ENCODE measurements around a stretch of chr2.

- RRBS = no CpG with 5 or more reads among the region's 3 CpGs
Observed at GRCh38 chr2:191666699-191667260, 11.2 kb upstream of the NABP1 start.

DNA sequence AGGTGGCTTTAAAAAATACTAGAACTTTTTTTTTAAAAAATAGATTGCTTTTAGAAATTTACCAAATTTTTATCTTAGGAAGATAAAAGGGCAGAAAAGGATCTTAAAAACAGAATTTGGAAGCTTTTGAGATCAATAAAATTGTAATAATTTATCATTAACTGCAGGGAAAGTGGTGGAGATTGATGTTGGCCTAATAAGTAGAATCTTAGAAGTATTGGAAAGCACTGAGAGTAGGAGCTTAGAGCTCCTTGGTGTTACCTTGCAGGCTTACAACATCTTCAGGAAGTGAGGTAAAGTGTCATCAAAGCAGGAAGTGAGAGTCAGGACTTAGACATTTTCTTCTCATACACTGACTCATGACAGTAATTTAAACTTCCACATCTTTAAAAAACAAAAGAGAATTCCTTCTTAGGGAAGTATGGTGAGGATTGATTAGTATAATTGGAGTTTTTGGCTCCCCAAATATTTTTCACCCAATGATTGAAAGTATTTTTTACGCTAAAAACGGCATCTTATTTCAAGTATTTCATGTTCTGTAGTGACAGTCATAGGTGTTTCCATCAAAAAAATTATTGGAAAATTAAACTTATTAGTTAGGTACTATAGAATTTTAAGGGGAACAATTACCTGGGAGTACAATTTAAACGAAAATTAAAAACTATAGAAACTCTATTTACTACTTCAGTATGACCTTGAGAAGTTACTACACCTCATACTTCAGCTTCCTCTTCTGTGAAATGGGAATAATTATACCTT is 2.3 kb downstream of the NABP1 start:
- RRBS = no CpG with 5 or more reads among the region's 3 CpGs

DNA sequence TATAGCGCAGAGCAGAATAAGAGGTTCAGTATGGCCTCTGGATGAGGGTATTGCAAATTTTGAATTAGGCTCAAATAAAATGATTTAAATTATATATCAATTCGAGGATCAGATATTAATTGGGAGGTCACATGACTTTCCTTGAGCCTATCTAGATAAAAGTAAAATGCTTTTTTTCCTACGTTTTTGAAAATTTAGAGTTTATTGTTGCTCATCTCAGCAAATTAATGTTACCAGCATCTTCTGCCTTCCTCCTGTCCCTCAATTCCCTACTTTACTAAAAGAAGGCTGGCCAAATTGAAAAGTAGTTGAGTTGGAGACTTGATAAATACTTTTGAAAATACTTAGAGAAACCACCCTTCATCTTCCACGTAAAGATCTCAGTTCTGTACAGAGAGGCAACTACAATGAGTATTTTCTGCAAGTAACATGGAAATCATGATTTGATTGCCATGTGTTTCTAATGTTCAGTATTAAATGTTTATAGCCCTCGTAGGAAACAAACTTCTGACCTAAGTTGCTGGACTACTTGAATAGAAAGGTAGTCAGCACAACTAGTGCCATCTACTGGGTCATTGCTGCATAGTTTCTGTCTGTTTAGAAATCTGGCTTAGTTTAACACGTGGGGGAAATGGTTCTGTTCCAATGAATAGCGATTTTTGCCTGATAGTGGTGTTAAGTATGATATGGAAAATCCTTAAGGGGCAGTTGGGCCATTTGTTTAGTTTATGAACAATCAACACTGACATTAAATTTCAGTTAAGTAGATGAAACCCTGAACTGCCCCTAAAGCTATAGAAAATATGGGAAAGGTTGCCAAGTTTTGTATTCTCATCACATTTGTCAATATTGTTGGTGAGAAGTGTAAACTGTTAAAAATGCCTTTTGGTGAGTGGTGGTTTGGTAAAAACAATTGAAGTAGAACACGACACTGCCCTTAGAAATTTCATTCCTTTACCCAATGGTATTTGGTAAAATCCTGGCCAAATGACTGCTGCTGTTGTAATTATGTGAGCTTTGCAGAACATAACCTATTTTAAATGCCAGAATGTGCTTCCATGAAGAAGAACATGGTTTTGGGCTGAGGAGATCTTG is 13.0 kb downstream of the NABP1 start:
- RRBS = no CpG with 5 or more reads among the region's 8 CpGs

DNA sequence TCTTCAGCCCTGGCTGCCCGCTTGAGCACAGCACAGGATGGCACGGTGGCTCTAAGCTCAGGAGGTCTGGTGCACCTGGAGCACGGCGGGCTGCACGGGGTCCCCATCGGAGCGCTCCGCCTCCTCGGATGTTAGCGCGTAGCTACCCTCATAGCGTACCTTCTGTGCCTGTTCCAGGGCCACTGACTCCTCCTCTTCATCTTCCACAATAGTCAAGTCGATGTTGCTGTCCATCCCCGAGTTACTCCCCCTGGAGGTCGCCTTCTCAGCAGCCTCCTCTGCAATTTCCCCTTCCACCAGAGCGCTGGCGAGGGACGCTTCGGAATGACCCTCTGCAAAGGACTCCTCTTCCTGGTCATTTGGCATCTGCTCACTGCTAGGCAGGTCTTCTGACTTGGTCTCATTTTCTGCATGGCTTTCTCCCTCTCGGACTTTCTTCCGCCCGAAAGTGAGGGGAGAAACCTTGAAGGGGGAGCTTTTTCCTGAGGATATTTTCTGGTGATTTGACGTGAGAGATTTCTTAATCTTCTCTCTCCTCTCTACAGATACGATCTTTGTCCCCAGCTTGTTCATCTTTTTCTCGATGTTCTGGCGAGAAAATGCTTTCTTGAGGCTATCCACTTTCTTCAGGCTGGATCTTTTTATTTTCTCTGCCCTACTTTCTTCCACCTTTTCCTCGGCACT is 10.9 kb downstream of the CAVIN2 start:
- RRBS = no CpG with 5 or more reads among the region's 27 CpGs

DNA sequence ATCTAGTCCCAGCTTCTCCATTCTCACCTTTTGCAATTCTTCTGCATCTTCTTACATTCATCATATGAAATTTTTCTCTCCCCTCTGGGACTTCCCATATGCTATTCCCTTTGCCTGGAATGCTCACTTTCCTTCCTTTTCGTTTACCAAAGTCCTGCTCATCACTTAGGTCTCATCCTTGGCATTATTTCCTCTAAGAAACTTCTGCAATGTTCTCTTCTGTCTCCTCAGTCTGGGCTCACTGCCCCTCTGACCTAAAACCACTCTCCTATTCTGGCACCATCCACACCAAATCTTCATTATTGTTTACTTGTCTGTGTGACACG is 118.7 kb upstream of the CAVIN2 start:
- RRBS = no CpG with 5 or more reads among the region's 2 CpGs

DNA sequence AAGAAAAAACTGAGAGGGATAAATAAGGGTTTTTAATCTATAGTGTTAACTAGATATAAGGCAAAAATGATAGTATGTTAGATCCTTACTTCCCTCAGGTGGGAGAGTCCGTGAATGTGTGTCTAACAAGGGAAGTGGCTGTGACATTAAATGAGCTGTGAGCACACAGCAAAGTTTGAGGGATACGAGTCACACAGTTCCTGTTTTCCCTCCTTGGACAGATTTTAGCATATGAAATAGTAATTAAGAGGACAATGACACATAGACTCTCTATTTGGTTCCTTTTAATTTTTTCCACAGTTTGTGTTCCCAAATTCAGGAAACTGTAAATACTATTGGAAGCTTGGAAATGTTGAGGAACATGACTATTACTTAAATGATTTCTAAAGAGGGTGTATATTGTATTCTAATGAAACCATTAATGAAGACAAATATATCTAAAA is 148.4 kb upstream of the CAVIN2 start:
- RRBS = no CpG with 5 or more reads among the region's 2 CpGs

- RRBS = no CpG with 5 or more reads among the region's 2 CpGs
Observed at GRCh38 chr2:192165534-192166010, 29.2 kb downstream of the TMEFF2 start.

- RRBS = no CpG with 5 or more reads among the region's 5 CpGs
Observed at GRCh38 chr2:195532848-195533429, 124.1 kb upstream of the SLC39A10 start.

GRCh38 chr2:195575763-195576596 is 81.0 kb upstream of the SLC39A10 start:
- RRBS = no CpG with 5 or more reads among the region's 4 CpGs

DNA sequence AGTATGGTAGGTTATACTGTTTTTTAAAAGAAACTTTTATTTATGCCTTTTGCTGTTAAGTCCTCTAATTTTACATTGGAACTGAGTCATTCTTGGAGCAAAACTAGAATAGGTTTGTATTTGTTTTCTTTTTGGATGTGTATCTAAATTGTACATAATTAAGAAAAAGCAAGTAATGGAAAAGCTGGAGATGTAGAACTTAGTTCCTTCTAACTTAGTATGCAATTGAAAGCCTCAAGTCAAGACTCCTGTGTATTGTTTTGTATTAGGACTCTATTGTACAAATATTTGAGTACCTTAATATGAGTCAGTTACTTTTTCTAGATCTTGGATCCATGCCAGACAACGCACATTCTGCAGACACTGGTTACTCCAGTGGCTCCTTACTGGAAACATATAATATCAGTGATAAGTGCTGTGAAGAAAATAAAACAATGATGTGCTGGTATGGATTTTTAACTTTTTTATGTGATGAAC is 1.4 kb downstream of the SLC39A10 start:
- RRBS = no CpG with 5 or more reads among the region's 1 CpG

- RRBS = no CpG with 5 or more reads among the region's 13 CpGs
Observed at GRCh38 chr2:195679999-195680947, 23.2 kb downstream of the SLC39A10 start.

DNA sequence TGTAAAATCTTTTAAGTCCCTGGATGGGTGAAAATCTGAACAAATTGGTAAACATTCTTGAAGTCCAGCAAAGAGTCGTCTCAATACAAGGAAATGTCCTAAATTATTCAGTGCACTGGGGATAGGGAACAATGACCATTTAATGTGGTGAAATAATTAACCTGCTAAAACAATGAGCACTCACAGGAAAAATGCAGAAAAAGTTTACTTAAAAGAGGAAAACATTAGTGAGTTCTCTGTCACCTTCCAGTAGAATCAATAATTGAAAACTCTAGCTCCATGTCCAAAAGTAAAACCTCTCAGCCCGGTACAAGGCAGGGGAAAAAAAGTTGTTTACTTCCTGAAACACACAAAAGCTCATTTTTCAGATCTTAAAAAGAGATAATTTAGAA is 44.3 kb upstream of the DNAH7 start:
- RRBS = no CpG with 5 or more reads among the region's 2 CpGs

DNA sequence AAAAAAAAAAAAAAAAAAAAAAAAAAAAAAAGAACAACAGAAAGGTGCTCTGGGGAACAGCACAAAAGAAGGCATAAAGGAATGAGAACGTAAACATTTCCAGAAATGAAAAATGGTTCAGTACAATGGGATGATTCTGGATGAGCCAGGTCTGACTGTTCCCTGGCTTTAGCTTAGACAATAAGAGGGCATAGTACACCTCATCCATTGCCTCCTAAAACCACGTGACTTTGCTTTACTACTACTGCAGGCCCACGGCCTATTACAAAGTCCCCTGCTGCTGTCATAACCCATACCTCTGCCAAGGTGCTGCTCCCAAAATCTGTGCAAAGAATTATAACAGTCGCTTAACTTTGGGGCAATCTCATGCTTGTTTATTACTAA is 26.9 kb downstream of the STK17B start:
- RRBS = no CpG with 5 or more reads among the region's 4 CpGs

DNA sequence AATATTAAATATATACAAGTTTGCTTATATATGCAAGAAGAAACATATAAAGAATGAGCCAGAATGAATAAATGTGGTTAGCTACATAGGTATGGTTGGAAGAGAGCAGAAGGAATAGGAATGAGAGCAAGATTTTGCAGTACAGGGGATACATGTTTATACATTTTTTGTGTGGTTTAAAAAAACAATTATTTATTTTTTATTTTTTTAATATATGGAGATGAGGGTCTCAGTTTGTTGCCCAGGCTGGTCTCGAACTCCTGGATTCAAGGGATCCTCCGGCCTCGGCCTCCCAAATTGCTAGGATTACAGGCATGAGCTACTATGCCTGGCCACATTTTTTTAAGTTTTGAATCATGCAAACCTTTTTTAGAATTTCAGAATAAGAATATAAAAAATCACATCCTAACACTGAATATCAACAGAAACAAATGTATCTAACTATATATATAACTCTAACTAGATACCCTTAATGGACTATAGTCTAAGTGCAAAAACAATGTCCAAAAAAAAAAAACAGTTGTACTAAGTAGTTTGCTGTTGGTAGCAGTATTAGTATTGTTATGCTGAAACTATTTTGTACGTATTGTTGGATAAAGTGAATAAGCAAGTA is 18.5 kb downstream of the STK17B start:
- RRBS = no CpG with 5 or more reads among the region's 4 CpGs

DNA sequence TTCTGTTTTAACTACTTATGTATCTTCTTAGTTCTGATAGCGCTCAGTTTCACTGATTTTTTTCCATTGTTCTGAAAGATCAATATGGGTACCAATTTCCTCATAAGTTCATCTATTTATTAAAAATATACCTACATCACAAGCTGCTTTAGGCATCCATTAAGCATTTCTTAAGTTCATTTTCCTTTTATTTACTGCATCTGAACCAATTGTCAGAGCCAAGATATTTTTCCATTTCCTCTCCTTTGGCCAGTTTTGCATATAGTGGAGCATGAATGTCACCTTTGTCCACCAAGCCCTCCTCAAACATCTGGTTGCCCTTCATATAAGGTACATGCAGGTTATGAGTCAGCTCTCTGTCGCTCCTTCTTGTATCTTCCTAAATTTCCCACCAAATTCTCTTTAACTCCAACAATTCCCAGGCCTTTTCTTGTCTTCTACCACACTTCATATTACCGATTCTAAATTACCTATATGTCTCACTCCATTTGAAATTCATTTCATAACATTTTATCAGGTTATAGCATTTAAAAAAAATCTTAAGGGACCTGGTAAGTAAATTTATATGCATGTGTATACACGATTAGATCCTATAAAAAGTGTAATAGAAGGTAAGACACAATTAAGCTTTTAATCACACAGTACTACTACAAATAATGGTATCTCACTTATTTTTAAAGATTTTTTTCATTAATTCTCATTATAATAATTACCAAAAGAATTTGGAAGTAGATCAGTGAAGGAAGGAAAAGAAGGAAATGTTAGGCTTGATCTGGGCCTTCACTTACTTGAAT is 5.2 kb downstream of the STK17B start:
- RRBS = no CpG with 5 or more reads among the region's 4 CpGs

DNA sequence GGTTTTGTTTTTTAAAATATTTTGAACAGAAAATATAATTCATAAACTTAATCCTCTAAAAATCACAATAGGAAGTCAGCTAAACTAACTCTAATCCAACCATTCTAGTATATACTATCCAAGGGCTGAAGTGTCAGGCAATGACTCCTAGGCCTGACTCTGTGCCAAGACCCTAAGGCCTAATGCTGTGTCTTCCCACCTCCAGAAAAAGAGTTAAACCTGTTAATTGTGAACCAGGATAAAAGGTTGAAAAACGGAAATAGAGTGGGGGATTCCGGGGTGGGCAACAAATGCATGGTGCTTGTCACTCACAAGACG is 3.3 kb downstream of the STK17B start:
- RRBS = no CpG with 5 or more reads among the region's 3 CpGs

DNA sequence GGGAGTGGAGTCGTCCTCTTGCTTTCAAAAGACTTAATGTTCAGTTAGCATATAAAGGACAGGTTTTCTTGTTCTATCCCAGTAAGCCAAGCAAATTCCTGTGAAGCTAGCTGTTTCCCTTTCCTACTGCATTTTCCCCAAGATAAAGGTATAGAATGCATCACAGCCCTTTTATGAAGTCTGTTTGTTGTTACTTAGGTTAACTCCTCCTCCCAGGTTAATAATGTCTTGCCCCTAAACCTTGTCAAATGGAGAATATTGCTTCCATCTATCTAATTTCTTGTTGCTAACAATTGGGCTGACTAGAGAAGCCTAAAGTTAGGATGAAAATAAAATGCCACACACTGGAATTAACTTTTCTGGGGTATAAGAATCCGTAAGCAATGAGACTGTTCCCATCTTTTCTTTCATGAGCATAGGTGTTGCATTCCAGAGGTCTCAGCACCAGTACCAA is 1.1 kb upstream of the STK17B start:
- RRBS = no CpG with 5 or more reads among the region's 2 CpGs

GRCh38 chr2:196175981-196176799 is 4.8 kb upstream of the STK17B start:
- RRBS = no CpG with 5 or more reads among the region's 10 CpGs

GRCh38 chr2:196242076-196242715 is 70.8 kb upstream of the STK17B start:
- RRBS = no CpG with 5 or more reads among the region's 8 CpGs